Aorta (tissue), 1 donor: ENCODE results near the gene HSBP1.

GRCh38 chr16:81530728-81531017 is 86.1 kb downstream of the CMIP start:
- PRO-cap = no peak

DNA sequence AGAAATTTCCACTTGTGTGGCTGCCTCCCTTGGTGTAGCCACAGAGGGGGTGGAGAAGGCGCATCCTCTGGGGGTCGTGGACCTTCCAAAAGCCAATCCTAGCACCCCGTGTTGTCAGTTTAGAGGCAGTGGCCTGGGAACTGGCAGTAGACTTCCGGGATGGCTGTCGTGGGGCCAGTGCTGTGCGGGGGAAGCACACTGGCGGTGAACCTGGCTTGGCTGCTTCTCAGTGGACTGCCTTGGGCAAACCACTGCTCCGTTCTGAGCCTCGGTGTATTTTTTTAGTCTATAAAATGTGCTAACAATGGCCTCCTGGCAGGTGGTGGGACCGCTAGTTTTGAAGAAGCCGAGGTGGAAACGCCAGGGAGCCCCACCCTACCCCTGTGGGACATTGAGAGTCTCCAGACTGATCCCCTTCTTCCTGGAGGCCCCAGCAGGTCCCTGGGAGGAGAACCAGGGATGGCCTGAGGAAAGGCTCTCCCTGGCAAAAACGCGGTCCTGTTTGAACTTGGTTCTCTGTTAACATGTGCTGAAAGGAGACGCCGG is 125.7 kb downstream of the CMIP start:
- PRO-cap = no peak

GRCh38 chr16:81584227-81584562 is 139.6 kb downstream of the CMIP start:
- PRO-cap = no peak

DNA sequence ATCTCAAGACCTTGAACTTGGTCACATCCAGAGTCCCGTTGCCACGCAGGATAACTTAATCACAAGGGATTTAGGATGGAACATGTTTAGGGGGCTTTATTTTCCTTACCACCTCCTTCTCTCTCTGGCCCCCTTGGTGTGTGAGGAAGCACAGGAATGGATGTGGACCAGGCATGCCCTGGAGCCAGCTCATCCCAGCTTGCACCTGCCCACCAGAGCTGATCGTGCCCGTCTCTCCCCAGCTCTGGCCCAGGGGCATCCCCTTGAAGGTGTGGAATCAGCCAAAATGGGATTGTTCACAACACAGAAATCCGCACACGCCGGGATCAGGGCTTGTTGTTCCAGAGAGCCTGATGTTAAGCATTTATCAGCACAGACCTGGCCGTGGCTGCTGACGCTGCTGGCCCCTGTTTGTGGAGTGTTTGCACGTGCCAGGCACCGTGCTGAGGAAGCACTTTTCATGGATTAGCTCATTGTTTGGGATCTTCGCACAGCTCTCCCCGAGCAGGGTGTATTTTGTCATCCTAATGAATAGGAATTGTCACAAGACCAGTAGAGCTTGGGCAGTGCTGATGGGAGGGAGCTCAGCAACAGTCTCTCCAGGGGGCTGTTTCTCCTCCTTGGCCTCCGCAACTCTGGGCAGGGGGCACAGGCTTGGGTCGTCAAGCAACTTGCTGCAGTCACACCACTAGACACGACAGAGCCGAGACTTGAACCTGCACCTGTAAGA is 160.5 kb upstream of the PLCG2 start:
- PRO-cap = no peak

DNA sequence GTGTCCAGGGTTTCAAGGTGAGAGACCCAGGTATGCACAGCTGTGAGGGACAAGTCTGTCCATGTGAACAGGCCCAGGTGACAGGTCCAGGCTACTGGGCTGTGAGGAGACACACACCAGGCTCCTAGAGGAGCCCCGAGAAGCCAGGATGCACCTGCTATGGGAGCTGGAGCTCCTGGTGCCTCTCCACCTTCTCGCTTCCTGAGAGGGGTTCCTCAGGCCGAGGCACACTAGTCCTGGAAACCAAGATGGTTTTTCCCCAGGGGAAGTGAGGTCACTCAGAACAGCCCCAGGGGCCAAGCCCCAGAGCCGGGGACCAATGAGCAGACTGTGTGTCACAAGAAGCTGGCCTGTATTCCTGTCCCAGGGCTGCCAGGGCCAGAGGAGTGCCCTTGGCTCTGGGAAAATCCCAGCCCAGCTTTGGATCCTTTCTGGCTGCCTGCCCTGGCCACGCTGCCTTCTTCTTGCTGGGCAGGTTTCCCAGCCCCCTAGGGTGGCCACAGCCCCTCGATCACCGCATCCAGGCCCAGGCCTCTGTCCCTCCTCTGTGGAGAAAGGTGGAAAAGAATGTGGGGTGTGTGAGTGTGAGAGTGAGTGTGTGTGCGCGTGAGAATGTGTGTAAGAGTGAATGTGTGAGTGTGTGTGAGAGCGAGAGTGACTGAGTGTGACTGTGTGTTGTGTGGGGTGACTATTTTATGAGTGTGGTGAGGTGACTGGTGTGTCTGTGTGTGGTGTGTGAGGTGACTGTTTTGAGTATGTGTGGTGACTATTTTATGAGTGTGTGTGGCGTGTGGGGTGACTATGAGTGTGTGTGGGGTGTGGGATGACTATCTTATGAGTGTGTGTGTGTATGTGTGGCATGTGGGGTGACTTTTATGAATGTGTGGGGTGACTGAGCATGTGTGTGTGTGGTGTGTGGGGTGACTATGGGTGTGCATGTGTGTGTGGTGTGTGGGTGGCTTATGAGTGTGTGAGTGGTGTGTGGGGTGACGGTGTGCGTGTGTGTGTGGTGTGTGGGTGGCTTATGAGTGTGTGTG is 153.2 kb upstream of the PLCG2 start:
- PRO-cap = no peak

GRCh38 chr16:81706878-81708009 is 71.8 kb upstream of the PLCG2 start:
- PRO-cap = no peak

DNA sequence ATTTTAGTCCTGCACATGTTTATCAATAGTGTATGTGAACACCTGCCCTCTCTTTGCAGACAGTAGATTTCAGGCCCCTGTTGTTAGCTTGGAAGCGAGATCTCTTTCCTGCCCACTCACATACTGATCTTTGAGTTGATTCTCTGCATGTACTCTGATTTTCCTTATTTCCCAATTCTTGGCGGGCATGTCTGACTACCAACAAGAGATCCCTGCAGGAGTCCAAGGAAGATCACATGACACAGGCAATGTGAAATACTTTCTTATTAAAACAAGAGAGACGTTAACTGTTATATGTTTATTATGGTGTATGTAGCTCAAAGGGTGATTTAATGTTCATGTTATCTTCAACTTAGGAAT is 31.9 kb downstream of the HSD17B2 start:
- PRO-cap = no peak

GRCh38 chr16:82098611-82099019 is 63.6 kb downstream of the HSD17B2 start:
- PRO-cap = no peak

DNA sequence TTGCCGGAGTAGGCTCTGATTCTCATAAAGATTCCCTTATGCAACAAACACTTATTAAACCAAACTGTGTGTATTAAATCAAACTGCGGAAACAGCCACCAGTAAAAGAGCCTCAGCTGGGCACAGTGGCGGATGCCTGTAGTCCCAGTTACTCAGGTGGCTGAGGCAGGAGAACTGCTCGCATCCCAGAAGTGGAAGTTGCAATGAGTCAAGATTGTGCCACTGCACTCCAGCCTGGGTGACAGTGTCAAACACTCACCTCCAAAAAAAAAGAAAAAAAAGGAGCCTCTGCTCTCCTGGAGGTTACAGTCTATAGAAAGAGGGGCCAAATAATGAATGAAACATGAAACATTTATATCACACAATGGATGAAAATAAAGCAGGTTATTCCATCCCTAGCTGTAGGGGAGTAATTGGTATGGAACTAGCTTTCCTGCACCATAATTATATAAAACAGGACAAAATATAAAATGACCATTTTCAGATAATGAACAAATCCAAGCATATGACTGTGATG is 17.1 kb downstream of the MPHOSPH6 start:
- PRO-cap = no peak

- PRO-cap = no peak
Measured at GRCh38 chr16:82633901-82634931, 7.4 kb downstream of the CDH13 start.

GRCh38 chr16:83581787-83581986 is 226.1 kb upstream of the HSBP1 start:
- PRO-cap = no peak

DNA sequence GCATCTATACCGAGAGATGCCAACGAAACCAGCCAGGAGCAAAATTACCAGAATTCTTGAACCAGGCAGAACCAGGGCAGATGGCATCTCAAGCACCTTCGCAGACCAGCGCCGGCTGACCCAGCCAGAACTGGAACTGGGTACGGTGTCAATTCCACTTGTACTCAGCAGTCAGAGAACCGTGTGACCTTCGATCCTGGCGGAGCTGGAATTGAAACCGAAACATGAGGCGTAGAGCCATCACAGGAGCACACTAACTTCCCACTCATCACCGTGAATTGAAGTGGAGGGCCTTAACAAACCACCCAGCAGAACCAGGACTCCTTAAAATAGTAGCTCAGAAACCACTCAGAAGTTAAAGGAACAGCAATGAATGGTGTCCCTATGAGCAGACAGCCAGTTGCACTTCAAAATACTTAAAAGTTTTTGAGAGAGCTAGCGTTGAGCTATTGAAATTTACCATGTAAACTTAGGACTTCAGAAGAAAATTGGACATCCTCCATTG is 207.7 kb upstream of the HSBP1 start:
- PRO-cap = no peak

GRCh38 chr16:83800005-83800305 is 7.8 kb upstream of the HSBP1 start:
- PRO-cap = no peak

- PRO-cap = unidirectional peak, plus-strand start at chr16:83807996
Measured at GRCh38 chr16:83807597-83808825, at the start of gene HSBP1. TSS of gene HSBP1 (plus strand) at chr16:83807978.

DNA sequence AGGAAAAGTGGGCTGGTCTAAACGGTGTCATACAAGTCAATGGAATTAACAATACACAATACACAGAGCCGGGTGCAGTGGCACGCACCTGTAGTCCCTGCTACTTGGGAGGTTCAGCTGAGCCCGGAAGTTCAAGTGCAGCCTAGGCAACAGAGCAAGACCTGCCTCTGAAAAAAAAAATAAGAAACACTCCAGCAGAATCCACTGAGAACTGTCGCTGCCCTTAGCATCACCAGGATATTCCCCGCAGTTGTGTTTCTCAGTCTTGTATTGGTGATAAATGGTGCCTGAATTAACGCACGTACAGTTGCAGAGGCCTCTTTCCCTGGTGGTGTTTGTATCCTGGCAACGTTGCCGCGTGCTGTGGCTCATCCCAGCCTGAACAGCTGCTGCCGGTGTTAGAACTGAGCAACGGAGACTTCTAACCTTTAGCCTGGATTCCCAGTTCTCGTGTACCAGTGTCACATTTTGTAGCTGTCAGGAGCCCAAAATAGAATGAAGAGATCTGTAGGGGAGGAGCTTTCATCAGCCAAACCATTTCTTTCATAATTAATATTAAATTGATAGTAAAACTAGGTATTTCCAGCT is 4.8 kb downstream of the MLYCD start:
- PRO-cap = no peak

- PRO-cap = no peak
Measured at GRCh38 chr16:83933466-83934167, 19.4 kb upstream of the OSGIN1 start.

- PRO-cap = no peak
Measured at GRCh38 chr16:83945570-83946078, 7.4 kb upstream of the OSGIN1 start.

DNA sequence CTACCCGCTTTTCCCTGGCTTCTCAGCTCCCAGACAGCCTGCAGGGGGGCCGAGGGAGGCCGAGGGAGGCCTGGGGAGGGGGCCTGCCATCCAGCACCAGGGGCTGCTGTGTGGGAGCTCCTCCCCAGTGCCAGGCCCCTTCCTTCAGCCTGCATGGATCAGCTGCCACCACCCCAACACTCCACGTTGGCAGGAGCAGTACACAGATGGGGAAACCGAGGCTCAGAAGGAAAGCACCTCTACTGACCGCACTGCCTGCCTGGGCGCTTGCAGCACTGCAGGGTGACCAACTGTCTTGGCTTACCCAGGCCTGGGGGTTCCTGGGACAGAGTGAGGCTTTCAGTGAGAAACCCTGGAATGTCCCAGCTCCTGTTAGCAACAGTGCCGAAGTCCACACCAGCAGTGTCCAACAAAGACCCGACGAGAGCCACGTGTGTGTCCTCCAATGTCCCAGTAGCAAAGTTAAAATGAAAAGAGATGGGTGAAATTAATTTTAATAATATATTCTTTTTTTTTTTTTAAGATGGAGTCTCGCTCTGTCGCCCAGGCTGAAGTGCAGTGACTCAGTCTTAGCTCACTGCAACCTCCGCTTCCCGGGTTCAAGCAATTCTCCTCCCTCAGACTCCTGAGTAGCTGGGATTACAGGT is 5.2 kb upstream of the OSGIN1 start:
- PRO-cap = no peak

DNA sequence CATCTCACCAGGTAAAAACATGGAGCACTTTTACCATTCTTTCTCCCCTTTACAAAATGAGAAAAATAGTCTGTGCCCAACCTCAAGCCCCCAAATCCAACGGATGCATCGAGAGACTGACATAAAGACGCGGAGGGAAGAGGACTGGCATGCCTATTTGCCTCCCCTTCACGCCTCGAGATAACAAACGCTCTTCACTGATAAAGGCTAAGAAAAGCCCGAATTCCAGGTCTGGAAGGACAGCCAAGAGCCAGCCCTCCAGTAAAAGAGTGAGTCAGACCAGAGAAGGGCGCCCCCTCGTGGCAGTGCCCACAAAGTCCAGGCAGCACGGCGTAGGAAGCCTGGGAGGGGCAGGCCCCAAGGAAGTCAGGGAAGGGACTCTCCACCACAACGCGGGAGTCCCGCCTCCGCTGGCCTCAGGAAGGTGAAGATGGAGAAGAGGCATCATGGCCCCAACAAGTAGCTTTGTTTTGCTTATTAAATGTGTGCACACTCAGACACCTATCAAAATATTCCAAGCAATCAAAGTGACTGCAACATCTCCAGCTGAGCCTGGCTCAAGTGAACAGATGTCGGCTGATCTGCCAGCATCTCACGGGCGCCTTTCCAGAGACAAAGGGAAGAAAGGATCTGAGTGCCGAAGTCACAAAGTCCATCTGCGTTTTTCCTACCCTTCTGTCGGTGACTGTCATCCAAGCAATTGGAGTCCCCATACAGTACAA is 20.2 kb upstream of the SLC38A8 start:
- PRO-cap = no peak

DNA sequence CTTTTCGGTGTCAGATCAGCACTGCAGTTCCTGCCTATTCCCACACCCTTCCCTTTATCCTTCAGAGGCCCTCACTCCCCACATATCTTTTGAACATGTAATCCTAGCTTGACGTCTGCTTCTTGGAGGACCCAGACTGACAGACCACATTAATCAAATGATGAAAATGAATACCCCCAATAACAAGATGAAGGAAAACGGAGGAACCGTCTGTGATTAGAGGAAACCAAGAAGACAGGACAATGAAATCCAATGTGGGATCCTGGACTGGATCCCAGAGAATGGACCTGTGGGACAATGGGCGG is 36.0 kb downstream of the MBTPS1 start:
- PRO-cap = no peak